Parietal lobe (tissue), 2 donors: ENCODE measurements around a stretch of chr3.

GRCh38 chr3:12583161-12583509, 26.2 kb downstream of the MKRN2 start:
- RAMPAGE, long total RNA: no peak

GRCh38 chr3:12647549-12648093, 16.3 kb downstream of the RAF1 start:
- RAMPAGE, long total RNA: no peak

GRCh38 chr3:12648385-12649058, 15.4 kb downstream of the RAF1 start:
- RAMPAGE, long total RNA: no peak

- RAMPAGE, long total RNA: no peak
Measured at GRCh38 chr3:12664409-12664660, 418 bp upstream of the RAF1 start.

DNA sequence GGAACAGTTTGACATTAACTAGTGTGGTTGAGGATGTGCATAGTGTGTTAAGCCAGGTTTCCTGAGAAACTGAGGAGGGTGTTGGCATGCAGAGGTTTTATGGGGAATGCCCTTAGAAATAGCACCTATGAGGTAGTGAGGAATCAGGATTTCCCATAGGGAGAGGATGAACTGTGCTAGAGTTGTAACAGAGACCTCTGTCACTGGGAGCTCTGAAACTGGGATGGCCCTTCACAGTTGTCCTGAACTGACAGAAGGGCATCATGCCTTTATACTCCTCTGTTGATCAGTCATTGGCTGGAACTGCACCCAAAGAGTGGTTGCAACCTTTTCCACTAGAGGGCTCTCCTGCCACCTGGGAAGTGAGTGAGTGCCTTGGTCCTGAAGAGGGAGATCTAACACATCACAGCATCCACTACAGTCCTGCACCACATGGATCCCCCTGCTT, 42.4 kb upstream of the RAF1 start:
- RAMPAGE, long total RNA: no peak

DNA sequence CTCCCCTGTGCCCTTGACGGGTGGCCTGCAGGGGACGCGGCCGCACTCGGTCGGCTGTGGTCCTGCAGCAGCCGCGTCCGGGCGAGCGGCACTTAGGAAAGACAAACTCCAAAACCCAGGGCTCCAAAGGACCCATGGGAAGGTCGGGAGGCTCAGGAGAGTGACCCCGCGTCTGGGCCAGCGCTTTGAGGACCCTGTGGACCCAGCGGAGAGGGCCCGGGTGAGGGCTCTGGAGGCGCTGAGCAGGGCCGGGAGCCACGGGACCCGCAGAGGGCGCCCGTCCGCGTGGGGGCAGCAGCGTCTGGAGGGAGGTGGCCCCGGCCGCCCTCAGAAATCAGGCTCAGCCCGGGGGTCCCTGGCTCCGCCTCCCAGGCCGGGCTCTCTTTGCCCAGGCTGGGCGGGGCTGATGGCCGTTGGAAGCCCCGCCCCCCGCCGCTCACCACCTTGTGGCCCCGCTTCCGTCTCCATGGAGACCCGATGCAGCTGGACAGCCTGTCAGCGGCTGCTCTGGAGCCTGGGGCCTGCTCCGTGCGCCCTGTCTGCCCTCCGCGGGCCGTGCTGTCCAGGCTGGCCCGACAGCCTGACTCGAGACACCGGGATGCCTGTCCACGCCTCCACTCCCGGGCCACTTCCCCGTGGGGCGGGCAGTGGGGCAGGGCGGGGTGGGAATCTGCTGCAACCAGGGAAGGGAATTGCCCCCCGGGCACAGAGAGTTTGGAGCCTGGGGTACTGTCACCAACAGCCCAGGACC, 34.7 kb upstream of the RPL32 start:
- RAMPAGE, long total RNA: no peak

- RAMPAGE, long total RNA: no peak
Measured at GRCh38 chr3:12900012-12900439, 58.7 kb upstream of the RPL32 start.

GRCh38 chr3:12911754-12912038, 70.3 kb upstream of the RPL32 start:
- RAMPAGE, long total RNA: no peak

DNA sequence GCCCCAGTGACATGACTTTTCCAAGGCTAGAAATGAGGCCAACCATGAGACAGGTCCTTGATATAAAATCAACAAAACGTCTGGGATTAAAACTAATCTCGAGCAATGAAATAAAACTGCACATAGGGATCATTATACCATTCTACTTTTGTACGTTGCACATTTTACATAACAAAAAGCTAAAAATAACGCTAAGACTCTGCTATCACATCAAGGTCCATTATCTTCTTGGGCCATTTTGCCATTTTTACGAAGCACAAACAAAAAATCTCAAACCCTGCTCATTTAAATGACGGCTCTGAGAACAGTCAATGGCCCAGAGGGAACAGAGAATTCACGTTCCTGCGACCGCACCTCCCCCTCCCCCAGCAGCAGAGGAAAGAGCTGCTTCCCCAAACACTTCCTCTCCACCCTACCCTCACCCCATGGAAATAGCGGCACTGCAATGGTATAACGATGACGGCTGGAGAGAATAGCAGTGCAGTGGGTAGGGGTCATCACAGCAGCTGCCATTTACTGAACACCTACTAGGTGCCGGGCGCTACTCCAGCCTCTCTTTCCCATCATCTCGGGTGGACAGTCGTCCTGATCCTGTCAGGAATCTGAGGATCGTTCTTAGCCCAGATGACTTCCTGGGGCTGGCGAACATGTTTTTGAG, 113.4 kb downstream of the IQSEC1 start:
- RAMPAGE, long total RNA: no peak

DNA sequence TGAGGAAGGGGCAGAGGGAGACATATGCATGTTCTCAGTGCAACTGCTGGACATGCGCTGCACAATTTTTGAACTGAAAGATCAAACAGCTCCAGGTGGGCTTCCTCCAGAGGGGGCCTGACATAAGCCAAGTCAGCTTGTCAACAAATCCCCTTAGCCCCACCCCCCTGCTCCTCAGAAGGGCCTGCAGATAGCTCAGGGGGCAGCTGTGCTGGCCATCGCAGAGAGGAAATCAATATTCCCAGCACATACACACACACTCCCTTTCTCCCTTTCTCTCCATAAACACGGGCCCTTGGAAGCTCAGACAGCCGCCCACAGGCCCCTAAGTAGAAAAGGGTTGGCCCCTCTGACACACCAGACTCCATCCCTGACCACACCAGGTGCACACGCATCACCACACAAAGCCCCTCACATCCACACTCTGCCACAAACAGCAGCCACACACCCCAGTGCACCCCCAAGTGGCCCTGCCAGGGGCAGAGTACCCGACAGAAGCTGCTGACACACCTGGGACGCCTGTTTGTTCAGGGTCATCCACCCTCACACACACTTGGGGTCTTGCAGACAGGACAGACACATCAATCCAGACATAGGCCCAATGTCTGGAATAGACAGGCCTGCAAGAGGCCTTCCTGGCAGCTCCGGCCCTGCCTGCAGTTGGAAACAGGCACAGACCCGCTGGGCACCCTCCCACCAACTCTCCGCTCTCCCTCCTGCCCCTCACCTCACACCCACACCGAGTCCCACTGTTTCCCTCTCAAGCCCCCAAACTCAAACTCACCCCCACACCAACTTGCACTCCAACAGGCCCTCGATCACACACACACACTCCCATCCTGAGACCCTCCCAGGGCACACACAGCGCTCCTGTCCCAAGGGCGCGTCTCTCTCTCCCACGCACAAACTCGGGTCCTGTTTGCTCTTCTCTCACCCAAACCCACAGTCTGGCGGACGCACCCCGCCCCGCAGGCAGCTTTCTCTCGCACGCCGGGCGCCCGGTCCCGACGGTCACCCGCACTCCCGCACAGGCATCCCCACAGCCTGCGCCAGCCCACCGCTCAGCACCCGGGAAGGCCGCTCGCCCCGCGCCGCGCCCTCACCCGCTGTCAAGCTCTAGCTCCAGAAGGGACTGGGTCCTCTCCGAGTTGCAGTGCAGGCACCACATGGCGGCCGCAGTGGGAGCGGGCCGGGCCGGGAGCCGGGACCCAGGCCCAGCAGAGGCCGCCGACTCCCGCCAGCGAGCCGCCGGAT, 106.5 kb downstream of the IQSEC1 start:
- RAMPAGE, long total RNA: no peak

DNA sequence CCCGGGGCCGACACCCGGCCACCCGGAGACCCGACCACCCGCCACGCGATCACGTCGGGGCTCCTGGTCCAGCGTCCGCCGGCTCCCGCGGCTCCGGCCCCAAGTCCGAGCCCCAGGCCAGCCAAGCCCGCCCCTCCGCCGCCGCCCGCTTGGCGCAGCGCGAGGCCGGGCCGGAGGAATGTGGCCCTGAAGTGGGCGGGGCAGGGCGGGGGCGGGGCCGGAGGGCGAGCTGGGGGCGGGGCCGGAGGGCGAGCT, 105.8 kb downstream of the IQSEC1 start:
- RAMPAGE, long total RNA: no peak

DNA sequence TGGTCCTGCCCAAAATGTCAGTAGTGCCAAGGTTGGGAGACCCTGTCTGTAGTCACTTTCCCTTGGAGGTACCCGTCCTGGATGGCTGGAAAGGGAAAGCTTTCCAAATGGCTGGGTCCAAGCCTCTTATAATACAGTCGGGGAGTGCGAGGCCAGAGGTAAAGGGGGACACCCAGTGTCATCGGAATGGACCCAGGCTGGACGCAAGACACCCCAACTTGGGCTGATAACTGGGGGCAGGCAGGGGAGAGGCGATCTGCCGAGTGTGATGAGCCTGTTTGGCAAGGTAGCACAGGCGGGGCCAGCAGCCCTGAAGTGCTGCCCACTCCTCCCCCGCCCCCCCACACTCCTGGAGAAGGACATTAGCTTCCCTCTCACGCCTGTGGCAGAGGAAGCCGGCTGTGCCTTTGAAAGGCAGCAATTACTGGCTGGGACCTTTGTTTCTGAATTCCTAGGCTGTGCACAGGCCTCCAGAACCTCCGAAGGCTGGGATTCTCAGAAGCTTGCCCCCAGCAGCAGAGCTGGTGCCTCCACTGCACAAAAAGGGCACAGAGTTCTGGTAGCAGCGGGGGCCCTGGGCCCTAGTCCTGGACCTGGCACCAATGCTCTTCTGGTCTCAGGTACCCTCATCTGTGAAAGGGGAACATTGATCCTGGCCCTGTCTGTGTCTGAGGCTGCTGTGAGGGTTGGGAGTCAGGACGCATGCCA, 28.7 kb downstream of the IQSEC1 start:
- RAMPAGE, long total RNA: no peak

- RAMPAGE, long total RNA: no peak
Measured at GRCh38 chr3:13045585-13046680, 27.3 kb downstream of the IQSEC1 start.

DNA sequence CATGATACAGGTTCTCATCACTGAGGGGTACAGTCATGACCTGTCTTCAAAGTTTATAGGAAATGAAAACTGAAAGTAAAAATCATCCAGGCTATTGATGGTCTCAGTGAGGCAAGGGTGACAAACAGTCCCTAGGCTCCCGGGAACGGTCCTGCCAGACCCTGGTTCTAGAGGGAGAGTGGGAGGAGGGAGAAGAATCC, 76.5 kb upstream of the IQSEC1 start:
- RAMPAGE, long total RNA: no peak

DNA sequence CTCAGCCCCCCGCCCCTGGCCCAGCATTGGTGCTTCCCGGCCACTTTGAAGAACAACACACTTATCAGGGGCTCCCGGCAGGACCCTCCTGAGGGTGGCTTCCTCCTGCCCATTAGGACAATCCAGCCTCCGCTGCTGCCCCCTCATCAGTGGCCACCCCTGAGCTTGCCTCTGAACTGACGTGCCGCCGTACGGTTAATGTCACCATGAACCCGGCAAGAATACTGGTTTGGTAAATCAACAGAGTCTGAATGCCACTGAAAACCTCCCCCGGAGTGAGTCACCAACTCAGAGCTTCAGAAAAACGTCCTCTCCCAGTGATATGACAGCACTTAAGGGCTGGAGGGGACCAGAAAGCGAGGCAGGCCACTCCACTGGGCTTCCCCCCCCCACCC, 142.3 kb downstream of the NUP210 start:
- RAMPAGE, long total RNA: no peak

DNA sequence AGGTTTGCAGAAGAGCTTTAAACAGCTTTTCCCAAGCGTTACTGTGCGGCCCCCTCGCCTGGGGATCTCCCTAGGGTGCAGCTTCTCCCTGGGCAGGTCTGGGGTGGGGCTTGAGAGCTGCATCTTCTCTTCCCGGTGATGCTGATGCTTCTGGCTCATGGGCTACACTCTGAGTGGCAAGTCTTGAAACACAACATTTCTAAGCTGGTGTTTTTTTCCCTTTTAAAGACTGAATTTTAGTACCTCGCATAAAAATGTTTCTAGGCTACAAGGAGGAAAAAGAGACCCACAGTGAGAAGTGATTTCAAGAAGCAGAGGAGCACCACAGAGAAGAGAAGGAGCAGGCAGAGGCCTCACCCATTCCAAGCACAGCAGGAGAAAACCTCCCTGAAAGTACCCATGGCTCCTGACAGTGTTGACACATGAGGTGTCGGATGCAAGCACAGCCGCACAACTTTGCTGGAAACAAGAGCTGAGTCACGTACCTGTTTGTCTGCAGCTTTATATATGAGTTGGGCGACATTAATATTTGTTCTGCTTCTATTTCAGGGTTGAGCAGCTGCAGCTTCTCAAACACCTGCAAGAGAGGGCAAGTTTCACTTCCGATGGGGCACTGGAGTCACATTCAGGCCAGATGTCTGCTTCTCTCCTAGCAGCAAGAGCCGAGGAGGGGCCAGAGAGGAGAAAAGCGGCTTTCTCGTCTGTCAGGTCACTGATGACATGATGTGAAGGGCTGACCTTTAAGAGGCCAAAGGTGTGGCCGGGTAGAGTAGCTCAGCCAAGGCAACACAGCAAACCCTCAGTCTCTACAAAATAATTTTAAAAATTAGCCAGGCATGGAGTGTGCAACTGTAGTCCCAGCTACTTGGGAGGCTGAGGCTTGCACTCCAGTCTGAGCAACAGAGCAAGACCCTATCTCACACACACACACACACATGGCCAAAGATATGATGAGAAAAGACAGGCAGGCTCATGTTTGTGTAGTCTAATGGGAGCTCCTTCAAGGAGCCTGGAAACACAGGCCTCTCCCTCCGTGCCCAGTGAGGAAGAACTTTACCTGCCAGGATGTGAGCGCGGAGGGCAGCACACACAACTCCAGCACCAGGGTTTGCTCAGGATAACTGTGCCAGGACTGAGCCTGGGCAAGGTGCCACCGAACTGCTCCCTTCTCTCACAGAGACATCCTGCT, 87.9 kb downstream of the NUP210 start:
- RAMPAGE, long total RNA: no peak

GRCh38 chr3:13379190-13379781, 40.8 kb downstream of the NUP210 start:
- RAMPAGE, long total RNA: no peak

GRCh38 chr3:13517062-13517792, 31.7 kb upstream of the FBLN2 start:
- RAMPAGE, long total RNA: no peak

- RAMPAGE, long total RNA: no peak
Measured at GRCh38 chr3:13544493-13544692, 4.5 kb upstream of the FBLN2 start.

GRCh38 chr3:13877794-13878703, 1.8 kb downstream of the WNT7A start:
- RAMPAGE, long total RNA: no peak